NALM6 (cell line): ENCODE measurements around a stretch of chr3.

GRCh38 chr3:169205929-169206441, 457.5 kb downstream of the MECOM start:
- PRO-cap, result no peak

- PRO-cap, result no peak
These were observed 391.0 kb downstream of the MECOM start for GRCh38 chr3:169272457-169273046.

DNA sequence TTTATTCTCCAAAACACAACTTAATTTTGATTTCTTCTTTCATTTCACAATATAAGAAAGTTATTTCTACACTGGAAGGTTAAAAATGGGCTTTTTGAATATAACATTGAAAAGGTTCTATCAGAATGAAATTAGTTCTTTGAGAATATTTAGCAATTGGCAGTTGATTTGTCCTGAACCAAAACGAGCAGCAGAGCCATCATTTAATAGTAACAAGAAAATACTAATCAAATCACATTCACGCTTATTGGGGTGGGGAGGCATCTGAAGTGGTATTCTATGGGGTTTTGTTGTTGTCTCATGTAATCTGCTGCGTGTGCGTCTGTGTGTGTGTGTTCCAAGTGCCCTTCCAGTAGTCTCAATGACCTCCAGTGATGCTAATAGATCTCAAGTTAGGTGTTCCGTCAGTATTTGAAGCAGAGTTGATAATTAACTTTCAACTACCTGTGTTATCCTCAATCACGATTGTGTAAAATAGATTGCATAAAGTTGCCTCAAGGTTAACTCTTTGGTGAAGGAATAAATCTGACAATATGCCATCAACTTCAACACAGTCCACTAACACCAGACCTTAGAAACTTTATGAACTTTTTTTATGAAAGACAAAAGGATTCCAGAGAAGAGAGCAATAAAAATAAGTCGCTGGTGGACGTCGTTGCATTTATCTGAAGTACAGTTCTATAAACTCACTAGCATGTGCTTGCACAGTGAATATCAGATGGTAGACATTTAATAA, 375.0 kb downstream of the MECOM start:
- PRO-cap, result no peak

GRCh38 chr3:169293202-169293804, 370.2 kb downstream of the MECOM start:
- PRO-cap, result no peak

- PRO-cap, result no peak
These were observed 364.3 kb downstream of the MECOM start for GRCh38 chr3:169299091-169299658.

- PRO-cap, result no peak
These were observed 314.5 kb downstream of the MECOM start for GRCh38 chr3:169348813-169349645.

- PRO-cap, result no peak
These were observed 116.2 kb downstream of the MECOM start for GRCh38 chr3:169547223-169547721.

GRCh38 chr3:169660634-169661749, 2.5 kb downstream of the MECOM start:
- PRO-cap, result no peak

GRCh38 chr3:169666346-169667207, 3.1 kb upstream of the MECOM start:
- PRO-cap, result no peak

DNA sequence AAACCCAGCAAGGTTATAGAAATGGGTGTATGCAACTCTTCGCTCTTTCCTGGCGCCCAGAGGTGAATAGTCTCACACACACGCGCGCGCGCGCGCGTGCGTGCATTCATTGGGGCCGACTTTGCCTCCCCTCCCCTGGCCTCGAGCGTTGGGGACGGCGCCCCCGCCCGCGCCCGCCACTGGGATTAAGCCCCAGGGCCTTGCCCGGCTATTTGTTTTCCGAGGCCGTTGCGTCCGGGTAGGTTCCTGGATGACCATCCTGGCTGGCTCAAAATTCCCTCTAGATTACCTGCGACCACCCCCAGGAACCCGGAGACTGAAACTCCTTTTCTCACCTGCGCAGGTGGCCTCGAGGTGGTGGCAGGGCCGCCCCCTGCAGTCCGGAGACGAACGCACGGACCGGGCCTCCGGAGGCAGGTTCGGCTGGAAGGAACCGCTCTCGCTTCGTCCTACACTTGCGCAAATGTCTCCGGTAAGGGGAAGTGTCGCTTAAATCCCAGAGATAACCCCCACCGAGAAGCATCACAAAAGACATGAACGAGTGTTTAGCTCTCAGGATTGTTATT, 860 bp downstream of the GPR160 start:
- PRO-cap, result no peak

- PRO-cap, result no peak
These were observed 9.0 kb downstream of the GPR160 start for GRCh38 chr3:170046701-170047239.

DNA sequence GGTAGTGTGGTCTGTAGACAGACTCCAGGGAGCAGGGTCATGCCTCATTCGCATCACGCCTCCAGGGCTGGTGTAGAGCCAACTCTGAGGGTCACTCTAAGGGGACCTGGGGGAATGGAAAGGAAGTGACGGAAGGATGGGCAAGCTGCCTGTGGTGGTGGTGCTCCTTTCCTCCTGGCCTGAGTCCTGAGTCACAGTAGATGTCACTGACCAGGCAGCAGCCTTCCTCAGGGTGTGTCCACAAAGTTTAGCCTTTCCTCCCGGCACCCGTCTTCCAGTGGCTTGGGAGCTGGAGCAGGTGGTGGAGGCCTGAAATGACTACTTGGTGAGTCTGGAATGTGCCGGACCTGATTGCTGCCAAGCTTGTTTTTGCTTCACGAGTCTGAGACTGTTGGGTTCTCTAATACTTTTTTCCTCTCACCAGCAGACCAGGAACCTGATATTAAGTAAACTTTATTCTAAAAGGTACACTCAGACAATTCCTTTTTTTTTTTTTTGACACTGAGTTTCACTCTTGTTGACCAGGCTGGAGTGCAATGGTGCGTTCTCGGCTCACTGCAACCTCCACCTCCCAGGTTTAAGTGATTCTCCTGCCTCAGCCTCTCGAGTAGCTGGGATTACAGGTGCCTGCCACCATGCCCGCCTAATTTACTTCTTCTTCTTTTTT, 11.9 kb downstream of the GPR160 start:
- PRO-cap, result no peak

DNA sequence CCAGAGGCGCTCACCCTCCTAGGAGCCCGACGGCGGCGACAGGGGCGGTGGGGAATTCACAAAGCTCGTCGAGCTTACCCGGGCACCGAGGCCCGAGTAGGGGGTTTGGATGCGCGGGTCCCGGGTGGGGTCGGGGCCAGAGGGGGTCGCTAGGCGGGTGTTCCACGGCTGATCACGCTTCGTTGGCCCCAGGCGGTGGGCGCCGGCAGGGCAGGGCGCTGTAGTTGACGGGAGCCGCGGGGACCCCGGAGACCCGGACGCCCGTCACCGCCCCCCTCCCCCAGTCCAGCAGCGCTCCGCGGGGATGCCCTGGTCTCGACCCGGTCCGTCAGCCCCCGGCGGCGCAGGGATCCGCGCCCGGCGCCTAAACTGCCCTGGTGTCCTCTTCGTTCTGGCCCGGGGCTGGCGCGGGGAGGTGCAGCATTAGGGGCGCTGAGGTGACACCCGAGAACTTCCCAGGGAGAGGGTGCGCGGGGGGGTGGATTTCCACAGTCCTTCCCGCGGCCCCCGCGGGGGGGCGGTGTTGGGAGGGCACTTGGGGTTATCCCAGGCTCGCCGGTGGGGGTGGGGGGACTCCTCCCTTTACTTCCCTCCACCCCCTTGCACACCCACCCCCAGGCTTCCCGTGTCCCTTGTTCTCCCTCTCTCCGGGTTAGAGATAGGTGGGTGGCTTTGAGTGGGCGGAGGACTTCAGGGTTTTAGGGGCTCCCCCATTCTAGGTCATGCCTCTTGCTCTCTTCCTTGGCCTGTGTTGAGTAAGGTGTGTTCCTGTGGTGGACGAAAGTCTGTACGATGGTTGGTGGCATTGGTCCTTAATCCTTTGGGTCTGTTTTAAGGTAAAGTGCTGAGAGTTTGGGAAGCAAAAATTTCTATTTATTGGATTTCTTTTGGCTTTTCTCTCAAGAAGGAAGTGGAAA, 553 bp downstream of the SKIL start:
- PRO-cap, result bidirectional peak, plus-strand start at position 655 of the sequence, minus-strand start at position 393 of the sequence; bidirectional peak, plus-strand start at position 763 of the sequence, minus-strand start at position 750 of the sequence

GRCh38 chr3:170421017-170421679, 2.5 kb downstream of the CLDN11 start:
- PRO-cap, result no peak

DNA sequence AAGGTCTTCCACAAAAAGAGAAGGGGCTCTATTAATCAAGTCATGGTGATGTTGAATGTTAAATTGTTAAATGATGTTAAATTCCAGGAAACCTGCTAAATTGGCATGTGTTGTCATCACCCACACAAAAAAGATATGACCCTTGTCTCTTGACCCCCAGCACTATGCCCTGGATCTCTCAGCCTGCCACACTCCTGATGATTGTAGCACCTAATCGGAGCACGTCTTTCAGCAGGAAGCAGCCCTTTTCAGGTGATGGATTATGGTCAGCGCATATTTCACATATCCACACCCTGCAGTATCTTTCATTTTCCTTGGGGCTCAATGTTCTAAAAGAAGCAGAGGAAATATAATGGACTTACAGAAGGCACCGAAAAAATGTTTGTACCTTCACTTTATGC, 9.3 kb downstream of the SLC2A2 start:
- PRO-cap, result no peak

DNA sequence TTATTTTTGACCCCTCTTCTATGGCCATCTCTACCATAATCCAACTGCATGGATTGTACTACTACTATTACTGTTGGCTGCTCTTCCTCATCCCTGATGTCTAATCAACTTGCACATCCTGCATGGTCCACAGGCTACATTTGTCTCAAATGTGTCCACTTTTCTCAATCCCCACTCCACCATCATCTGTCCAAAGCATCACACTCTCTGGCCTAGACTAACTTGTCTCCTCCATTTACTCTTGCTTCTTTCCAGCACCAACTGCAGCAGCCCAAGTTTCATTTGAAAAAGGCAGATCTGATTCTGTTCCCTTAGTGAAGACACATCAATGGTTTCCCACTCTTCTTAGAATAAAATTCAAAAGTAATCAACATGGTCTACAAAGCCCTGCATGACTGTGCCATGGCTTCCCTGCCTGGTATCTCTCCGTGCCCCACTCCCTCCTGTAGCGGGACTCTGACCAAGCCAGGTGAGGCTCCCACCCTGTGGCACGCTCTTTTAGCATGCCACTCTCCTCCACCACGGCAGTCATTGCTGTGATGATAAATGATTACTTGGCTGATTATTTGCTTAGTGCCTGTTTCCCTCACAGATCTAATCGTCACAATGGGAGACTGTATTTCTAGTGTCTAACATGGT, 127.0 kb upstream of the SLC2A2 start:
- PRO-cap, result no peak

DNA sequence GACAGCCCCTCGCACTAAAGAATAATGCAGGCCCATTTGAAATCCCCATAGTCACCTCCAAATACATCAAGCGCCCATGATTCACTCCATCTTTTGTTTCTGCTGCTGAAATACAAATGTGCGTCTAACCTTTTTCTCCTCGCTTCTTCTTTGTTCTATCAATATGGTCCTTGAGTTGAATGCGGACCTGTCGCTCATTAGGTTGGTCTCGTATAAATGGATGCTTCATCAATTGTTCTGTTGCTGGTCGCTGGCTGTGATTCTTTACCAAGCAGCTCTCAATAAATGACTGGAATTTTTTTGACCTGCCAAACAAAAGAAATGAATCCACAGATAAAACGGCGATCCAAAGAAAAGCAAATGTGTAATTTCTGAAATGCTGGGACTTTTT, 140.4 kb upstream of the SLC2A2 start:
- PRO-cap, result no peak

- PRO-cap, result no peak
These were observed 30.5 kb downstream of the TNIK start for GRCh38 chr3:171429475-171430293.

- PRO-cap, result no peak
These were observed 63.6 kb downstream of the PLD1 start for GRCh38 chr3:171746674-171746992.

GRCh38 chr3:171768851-171769783, 41.2 kb downstream of the PLD1 start:
- PRO-cap, result no peak